T47D (cell line): ENCODE data around the gene LRRC73.

DNA sequence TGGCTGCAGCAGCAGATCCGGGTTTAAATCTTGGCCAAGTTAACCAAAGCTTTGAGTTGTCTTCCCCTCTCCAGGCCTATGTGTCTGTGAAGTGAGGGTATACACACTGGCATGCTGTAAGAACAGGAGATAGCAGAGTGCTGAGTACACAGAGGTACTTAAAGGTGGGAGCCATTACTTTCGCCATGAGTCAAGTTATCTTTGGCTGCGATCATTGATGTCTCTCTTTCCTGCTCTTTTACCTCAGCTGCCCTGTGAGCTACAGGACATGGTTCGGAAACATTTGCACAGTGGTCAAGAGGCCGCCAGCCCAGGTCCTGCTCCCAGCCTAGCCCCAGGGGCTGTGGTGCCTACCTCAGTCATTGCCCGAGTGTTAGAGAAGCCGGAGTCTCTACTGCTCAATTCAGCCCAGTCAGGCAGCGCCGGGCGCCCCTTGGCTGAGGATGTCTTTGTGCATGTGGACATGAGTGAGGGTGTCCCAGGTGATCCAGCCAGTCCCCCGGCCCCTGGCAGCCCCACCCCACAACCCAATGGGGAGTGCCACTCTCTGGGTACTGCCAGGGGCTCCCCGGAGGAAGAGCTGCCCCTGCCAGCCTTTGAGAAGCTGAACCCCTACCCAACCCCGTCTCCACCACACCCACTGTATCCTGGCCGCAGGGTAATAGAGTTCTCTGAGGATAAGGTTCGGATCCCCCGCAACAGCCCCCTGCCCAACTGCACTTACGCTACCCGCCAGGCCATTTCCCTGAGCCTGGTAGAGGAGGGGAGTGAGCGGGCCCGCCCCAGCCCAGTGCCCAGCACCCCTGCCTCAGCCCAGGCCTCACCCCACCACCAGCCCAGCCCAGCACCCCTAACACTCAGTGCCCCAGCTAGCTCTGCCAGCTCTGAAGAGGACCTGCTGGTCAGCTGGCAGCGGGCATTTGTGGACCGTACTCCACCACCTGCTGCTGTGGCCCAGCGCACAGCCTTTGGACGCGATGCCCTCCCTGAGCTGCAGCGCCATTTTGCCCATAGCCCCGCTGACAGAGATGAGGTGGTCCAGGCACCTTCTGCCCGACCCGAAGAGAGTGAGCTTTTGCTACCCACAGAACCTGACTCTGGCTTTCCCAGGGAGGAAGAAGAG, 5.3 kb downstream of the LRRC73 start:
- RRBS: 87% methylated on average over 6 of the region's 29 CpGs

GRCh38 chr6:43509779-43510591, at the start of gene LRRC73:
LRRC73 (minus strand) TSS chr6:43510346.
- RRBS: 1% methylated on average over 53 of the region's 103 CpGs

DNA sequence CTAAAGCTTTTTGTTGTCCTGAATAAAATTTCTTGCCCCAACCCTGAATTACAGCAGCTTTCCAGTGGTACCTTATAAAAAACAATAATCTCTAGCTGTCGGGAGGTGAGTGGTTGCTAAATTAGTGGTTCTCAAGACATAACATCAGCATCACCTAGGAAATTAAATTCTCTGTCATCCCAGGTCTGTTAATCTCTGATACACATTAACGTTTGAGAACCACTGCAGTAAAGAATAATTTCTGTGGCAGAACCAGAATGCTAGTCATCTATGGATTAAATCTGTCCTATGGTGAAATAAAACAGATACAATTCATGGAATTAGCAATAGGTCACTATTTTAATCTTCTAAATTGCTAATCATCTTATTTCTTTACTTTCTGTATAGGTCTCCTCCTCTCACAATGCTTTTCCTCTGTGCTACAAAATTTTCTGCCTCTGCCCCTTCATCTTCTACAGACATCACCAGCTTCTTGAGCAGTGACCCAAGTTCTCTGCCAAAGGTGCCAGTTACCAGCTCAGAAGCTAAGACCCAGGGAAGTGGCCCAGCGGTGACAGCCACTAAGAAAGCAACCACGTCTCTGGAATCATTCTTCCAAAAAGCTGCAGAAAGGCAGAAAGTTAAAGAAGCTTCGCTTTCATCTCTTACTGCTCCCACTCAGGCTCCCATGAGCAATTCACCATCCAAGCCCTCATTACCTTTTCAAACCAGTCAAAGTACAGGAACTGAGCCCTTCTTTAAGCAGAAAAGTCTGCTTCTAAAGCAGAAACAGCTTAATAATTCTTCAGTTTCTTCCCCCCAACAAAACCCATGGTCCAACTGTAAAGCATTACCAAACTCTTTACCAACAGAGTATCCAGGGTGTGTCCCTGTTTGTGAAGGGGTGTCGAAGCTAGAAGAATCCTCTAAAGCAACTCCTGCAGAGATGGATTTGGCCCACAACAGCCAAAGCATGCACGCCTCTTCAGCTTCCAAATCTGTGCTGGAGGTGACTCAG, 15.5 kb downstream of the GTPBP2 start:
- RRBS: no CpG with 5 or more reads among the region's 7 CpGs

- RRBS: no CpG with 5 or more reads among the region's 8 CpGs
Observed at GRCh38 chr6:43626075-43626574, 2.9 kb downstream of the GTPBP2 start.

- RRBS: no CpG with 5 or more reads among the region's 11 CpGs
Observed at GRCh38 chr6:43677667-43678341, 9.8 kb downstream of the MRPS18A start.

DNA sequence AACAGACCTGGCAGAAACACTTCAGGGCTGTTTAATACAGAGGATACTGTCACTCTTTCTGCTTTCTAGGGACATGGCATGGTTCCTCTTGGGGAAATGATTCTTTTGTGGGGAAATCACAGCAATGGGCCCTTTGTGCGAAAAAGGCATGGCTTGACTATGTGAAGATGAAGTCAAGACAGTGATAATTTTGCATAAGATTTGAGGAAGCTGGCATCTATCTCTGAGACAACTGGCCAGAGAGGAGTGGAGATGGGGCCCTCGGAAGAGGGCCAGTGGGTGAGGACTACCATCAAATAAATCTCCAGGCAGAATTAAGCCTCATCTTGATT, 16.5 kb upstream of the MRPS18A start:
- RRBS: no CpG with 5 or more reads among the region's 2 CpGs

GRCh38 chr6:43741722-43742293, 28.2 kb upstream of the VEGFA start:
- RRBS: no CpG with 5 or more reads among the region's 5 CpGs

- RRBS: no CpG with 5 or more reads among the region's 20 CpGs
Observed at GRCh38 chr6:43772215-43773238, 2.5 kb downstream of the VEGFA start.

DNA sequence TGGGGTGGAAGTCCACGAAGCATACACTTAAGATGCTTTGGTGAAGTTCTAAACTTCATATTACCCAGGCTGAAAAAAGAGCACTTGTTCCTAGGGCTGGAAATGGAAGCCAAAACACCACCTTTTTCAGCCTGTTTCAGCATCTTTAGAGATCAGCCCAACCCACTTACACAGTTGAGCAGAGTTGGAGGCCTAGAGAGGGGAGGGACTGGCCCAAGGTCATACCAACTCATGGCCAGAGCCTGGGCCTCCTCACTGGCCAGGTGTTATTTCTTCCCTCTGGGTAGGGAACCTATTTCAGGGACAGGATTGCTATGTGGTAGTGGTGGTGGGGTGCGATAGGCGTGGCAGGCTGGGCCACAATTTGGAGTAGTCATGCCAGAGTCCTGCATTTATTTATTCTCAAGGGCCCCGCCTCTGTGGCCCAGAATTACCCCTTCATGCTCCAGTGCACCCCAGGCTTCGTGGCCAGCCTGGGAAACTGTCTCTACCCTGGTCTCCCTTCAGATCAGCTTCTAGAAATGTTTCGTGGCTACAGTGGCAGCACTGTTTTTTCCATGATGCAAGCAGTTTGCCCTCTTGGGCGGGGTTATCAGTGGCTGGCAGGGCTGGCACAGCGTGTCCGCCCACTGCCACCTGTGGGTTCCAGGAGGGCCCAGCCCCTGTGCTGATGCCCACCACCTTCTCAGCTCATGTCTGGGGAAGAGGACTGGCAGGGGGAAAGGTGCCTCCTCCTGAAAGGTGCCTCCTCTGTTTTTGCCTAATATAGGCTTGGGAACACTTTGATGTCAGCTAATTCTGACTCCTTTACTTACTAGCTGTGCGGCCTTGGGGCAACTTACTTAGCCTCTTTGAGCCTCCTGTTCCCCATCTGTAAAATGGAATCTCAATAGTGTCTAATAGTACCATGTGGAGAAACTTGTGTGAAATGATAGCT, 6.3 kb downstream of the VEGFA start:
- RRBS: no CpG with 5 or more reads among the region's 10 CpGs

DNA sequence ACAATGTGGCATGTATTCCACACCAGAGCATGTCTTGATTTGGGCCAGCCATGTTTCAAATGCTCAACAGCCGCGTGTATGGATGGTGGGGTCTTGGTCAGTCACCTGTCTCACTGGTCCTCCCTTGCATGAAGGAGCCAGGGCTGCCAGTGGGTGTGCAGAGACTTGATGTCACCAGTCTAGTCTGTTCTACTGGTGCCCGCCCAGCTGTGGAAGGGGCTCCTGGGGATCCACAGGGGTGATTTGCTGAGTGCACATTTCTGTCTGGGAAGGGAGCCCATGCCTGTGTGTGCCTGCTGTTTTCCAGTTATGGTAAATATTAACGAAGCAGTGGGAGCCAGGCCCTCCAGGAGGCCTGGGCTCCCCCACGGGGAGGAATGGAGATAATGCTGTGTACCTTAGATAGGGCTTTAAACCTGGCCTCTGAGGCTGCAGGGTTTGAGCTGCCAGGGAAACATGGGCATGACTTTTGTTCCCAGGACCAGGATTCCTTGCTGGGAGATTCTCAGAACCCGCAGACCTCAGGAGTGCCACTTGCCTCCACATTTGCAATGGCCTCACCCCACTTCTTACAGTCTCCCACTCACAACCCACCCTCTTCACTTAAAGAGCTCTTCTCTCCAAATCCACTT, 54.0 kb downstream of the VEGFA start:
- RRBS: no CpG with 5 or more reads among the region's 6 CpGs

GRCh38 chr6:43838519-43839010, 68.6 kb downstream of the VEGFA start:
- RRBS: no CpG with 5 or more reads among the region's 8 CpGs

DNA sequence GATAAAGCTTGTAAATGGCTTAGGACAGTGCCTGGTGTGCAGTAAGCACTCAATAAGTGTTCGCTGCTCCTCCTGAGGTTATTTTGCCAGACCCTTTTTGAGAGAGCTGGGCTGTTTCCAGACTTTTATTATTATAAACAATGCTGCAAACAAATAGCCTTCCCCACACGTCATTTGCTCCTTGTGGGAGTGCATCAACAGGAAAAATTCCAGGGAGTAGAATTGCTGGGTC, 70.7 kb downstream of the VEGFA start:
- RRBS: no CpG with 5 or more reads among the region's 2 CpGs

GRCh38 chr6:43910550-43911007, 140.6 kb downstream of the VEGFA start:
- RRBS: no CpG with 5 or more reads among the region's 3 CpGs

GRCh38 chr6:43913549-43913964, 143.5 kb downstream of the VEGFA start:
- RRBS: no CpG with 5 or more reads among the region's 2 CpGs

DNA sequence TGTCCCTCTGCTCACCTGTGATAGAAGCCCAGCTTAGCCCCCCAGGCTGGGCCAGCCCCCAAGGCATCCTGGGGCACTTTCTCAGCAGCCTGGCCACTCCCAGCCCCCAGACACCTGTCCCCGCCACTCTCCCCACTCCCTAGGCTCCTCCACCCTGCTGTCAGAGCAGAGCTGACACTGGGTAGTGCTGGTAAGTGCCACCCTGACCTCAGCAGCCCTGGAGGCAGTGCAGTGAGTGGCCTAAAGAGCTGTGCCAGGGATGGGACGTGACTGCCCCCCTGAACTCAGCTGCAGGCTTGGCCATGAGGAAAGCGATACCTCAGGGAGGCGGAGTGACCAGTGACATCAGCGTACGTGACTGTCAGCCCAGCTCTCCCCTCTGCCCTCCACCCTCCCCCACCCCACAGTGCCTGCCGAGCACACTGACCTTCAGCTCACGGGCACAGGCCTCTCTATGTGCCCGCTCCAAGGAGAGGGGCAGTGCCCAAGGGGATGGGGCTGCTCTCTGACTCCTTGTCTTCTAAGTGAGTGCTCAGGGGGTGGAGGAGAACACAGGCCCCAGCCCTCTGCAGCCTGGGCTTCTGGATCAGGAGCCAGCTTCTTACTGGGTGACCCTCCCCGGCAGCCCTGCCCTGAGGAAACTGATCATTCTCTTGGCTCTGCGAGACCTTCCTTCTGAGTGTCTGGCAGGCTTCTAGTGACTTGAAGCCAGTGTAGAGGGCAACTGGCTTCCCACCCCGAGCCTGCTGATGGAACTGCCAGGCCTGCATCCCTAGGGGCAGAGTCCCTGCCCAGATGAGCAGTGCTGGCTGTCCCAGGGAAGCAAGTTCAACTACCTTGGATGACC, 172.7 kb downstream of the MRPL14 start:
- RRBS: no CpG with 5 or more reads among the region's 12 CpGs

DNA sequence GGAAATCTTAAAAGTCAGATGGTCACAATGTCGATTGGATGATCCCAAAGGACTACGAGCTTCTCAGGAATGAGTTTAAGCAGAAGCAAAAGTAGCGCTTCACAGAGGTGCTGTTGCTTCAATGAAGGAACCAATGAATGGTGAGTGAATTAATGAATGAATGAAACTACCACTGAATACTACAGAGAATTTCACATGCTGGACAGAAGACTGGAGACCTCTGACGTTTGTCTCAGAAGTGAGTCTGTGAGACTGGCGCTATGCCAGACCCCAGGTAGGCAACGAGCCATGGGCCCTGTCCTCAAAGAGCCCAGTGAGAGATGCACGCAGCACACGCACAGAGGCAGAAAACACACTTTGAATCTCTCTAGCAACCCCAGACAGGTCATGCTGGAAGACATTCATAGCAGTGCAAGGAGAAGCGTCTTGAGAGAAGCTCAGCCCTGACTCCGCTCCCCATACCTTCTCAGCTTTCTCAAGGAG, 117.3 kb downstream of the MRPL14 start:
- RRBS: no CpG with 5 or more reads among the region's 10 CpGs

GRCh38 chr6:44010733-44011269, 116.5 kb downstream of the MRPL14 start:
- RRBS: no CpG with 5 or more reads among the region's 7 CpGs

GRCh38 chr6:44049314-44049914, 77.8 kb downstream of the MRPL14 start:
- RRBS: no CpG with 5 or more reads among the region's 5 CpGs

DNA sequence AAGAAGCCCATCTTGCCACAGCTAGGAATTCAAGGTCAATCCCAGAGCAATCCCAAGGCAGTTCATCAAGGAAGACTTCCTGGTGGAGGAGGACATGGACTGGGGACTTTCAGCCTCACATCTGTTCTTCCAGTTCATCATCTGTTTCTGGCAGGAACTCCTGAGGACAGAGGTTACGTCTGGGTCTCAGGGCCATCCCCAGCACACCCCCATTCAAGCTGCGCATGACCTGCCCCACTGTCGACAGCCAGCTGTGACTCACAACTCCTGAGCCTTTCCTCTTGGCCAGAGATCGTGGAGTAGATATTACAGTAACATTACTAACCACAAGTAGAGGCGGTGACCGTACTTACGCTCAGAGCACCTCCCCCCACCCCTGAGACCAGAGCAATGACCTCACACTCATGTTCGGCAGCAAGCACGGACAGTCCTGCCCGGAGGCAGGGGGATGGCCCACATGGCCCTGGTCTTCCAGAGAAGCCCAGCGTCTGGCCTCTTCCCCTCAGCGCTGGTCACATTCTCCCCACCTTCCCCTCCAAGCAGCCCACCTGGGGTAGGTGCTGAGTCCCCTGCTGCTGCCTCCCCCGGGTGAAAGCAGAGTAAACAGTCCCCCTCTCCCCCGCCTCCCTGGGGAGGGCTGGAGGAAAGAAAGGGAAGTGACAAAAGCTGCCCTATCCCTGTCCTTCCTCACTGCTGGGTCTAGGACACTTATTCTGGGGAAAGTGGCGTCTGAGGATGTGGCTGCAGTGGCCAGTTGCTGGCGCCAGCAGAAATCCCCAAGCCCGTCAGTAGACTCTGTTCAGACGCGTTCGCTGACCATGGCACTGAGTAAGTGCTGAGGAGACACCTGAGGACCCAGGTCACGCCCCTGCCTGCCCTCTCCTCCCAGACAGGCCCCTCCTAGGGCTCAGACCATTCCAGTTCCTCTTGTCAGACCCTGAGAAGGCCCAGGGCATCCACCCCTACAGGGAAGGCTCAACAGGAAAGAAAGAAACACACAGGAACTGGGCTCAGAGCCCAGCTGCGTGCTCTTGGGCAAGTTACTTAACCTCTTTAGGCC, 68.5 kb downstream of the MRPL14 start:
- RRBS: no CpG with 5 or more reads among the region's 22 CpGs

GRCh38 chr6:44111289-44112444, 15.6 kb downstream of the MRPL14 start:
- RRBS: no CpG with 5 or more reads among the region's 7 CpGs